GM23248 (cell line): ENCODE measurements around the gene AMELX.

- RAMPAGE, long total RNA = no peak
Measured at GRCh38 chrX:7012341-7012895, 135.1 kb upstream of the STS start.

DNA sequence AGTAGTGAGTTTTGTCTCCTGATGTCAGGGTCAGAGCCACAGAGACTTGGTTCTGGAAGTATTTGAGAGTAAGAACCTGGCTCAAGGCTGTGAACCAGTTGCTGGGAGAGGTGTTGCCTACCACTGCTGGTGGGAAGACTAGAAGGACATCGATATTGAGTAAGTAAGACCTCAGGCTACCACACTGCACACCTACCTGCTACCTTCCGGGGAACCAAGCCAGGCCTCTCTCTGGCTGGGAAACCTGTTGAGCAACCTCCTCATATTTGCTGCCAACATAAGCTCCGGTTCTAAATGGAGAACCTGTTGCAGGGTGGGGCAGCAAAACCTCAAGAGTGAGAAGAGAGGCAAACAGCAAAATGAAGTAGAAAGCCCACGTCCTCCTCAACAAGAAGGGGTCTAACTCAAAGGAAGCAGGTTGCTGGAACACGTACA, 104.2 kb upstream of the PUDP start:
- RAMPAGE, long total RNA = no peak

DNA sequence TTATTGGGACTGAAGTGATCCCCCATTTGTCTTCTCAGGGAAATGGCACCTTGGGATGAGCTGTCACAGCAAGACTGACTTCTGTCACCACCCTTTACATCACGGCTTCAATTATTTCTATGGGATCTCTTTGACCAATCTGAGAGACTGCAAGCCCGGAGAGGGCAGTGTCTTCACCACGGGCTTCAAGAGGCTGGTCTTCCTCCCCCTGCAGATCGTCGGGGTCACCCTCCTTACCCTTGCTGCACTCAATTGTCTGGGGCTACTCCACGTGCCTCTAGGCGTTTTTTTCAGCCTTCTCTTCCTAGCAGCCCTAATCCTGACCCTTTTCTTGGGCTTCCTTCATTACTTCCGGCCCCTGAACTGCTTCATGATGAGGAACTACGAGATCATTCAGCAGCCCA, 111.4 kb upstream of the PUDP start:
- RAMPAGE, long total RNA = no peak

DNA sequence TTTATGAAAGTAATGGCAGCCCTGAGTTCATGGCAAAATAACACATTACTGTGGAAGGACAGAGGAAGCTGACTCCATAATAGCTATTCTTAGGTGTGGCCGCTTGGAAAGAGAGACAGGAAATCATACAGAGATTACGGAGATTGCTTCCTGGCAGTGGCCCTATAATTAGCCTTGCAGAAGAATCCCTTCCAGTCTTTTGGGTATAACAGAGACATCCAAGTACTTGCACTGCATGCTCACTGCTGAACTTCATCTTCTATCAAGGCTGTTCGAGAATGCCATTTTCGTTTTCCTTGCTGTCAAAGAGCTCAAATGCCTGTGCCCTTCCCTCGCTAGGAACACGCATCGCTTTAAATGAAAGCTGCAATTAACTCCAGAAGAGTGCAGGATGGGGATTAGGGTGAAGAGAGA, 133.0 kb upstream of the VCX start:
- RAMPAGE, long total RNA = no peak

- RAMPAGE, long total RNA = no peak
Measured at GRCh38 chrX:9033647-9033937, 335 bp downstream of the FAM9B start.

GRCh38 chrX:9339728-9340288, 125.0 kb upstream of the TBL1X start:
- RAMPAGE, long total RNA = no peak

GRCh38 chrX:9340848-9342054, 123.6 kb upstream of the TBL1X start:
- RAMPAGE, long total RNA = no peak

DNA sequence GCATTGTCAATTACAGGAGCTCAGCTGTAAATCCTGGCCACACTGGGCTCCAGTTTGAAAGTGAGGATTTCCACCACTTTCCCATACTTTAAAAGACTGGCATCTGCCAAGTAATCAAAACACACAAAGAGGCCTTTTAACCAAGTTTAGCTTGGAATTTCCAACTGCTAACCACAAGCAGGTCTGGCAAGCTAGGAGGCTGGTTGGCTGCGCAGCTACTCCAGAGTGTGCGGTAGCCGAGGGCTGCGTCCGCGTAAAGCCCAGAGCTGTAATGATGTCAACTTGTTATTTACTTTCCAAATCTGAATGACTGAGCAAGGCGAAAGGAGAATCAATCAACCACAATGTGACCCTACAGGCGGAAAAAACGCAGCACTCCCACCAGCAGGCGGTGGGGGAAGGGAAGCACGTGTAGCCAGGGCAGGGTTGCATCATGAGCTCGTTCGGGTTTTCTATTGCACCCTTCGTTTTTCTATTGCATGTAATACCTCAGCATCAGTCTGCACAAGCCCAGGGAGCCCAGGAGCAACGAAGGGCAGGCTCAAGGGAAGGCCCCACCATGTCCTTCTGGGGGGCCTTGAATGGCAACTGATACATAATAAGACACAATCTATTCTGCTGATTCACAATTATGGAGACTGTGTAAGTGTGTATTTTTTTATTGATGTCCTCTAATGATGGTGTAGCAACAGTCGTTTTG, 1.9 kb upstream of the TBL1X start:
- RAMPAGE, long total RNA = no peak

DNA sequence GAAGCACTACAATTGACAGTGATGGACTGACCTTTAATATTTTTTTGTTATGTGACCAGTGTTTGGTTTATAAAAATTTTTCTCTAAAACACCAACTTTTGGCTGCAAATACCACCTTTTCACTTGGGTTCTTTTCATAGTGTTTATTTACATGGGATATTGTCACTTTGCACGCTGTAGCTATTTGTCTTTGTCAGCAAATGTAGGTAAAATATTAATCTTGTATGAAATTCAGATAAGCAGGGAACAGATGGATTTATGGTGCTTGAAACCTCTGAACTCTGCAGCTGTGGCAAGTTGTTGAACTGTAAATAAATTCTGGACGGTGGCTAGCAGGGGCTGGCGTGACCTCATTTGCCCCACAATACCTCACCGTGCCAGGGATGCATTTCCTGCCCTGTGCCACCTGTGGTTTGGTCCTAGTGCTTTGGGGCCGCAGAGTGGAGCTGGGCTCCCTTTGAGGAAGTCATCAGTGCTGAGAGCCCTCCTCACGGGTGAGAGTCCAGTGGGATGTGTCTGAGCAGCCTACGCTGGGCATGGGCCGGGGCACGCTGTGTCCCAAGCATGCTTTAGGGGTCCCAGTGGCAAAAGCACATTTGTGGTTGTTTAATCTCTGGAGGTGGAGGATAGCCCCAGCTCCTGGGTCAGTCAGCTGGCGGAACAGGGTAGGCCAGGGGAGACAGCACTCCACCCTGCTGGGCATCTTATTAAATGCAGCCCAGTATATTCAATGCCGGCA, 108.6 kb downstream of the TBL1X start:
- RAMPAGE, long total RNA = no peak

DNA sequence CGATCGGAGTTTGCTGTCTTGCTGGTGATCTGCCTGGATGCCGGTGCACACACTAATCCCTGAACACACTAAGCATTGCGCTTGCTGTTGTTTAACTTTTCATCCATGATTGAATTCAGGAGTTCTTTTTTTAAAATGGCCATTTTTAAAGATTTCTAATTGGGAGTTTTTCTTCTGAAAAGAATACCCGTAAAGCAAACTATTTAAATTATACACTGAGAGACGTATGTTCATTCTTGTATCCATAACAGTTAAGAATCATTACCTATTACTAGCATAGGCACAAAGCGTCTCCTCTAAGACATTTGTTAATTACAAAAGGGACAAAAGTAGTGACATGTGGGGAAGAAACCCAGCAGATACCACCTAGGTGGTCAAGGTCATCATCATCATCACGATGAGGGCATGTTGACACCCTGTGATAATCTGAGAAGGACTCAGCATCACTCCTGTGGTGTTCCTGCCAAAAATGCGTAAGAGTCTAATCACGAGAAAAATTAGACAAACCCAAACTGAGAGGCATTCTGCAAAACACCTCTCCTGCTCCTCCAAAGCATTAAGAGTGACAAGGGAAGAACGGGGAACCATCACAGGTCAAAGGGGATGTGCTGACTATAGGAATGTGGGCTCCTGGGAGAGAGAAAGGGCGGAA, 124.8 kb downstream of the TBL1X start:
- RAMPAGE, long total RNA = no peak

DNA sequence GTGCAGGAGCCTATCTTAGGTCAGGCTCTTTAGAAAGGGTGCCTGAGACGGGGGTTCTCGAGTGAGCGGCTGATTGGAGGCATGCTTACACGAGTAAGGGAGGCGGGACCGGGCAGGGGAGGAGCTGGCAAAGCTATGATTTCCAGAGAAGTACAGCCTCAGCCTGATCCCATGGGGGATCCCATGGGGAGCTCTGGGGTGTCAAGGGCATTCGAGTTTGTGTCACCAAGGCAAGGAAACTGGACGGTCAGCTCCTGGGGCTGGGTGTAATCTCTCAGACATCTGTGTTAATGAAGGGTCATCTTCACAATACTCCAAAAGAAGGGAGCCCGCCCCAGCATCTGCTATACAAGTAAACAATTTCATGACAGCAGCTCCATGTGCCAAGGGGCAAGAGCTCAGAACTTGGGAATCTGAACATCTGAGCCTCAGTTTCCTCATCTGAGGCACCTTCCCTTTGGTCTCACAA, 45.0 kb downstream of the CLDN34 start:
- RAMPAGE, long total RNA = no peak

DNA sequence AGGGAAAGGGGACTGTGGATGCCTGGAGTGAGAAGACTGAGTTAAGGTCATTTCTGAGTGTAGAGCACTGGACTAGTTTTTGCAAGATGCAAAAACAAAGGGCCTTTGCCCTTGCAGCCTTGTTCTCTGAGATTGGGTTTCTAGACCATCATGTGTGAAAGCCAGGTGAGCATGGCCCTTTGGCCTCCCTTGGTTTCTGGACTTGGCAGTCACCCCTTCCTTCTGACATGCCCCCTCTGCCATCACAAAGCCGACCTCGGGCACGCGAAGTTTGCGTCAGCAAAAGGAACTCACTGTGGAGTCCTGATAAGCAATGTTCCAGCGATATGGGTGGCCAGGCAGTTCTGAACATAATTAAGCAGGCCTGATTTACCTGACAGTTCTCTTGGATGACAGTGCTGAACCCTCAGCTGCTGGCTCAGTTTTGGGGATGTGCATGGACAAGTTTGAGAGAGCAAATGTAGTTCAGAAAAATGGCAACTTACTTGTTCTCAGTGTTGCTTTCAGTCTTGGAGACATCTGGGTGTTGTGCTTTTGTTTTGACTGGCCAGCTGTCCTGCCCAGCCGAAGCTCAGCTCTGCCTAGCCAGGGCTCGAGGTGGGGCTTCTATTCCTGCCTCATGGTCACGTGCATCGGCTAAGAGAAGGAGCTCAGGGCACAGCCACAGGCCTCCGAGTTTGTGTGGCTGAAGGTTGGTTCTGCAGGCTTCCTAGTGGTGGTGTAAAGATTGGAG, 78.2 kb downstream of the CLDN34 start:
- RAMPAGE, long total RNA = no peak

DNA sequence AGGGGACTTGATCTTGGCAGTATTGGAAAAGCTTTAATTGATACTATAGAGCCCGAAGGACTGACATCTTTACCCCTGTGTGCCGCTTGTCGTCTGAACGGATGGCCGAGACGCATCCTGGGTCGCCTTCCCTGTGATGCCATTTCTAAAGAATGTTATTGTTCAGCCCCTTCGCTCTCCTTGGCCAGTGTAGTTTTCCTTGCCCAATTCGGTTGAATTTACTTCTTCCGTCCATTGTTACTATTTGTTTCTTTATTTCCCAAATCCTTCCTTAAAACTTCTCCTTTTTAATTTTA, 80.9 kb downstream of the CLDN34 start:
- RAMPAGE, long total RNA = no peak

DNA sequence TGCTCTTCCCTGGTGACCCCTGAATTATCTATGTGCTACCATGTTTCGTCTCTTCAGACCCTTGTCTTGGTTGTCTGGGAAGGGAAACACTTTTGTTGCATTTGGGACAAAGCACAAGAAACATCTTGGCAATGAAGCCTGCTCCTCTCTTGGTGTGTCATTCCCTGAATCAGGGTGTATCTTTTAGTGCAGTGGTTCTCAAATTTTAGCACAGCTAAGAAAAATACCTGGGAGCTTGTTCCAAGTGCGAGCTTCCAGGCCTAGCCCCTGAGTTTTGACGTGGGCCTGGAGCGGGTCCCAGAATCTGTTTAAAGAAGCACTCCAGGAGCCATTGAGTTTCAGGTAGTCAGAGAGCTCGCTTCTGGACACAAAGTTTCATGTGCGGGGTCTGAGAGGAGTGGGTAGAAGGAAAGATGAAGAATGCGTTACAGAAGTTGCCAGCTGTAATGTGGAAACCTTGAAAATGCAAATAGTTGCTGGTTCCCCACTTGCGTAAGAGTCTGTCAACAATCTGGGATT, 77.7 kb upstream of the CLCN4 start:
- RAMPAGE, long total RNA = no peak

DNA sequence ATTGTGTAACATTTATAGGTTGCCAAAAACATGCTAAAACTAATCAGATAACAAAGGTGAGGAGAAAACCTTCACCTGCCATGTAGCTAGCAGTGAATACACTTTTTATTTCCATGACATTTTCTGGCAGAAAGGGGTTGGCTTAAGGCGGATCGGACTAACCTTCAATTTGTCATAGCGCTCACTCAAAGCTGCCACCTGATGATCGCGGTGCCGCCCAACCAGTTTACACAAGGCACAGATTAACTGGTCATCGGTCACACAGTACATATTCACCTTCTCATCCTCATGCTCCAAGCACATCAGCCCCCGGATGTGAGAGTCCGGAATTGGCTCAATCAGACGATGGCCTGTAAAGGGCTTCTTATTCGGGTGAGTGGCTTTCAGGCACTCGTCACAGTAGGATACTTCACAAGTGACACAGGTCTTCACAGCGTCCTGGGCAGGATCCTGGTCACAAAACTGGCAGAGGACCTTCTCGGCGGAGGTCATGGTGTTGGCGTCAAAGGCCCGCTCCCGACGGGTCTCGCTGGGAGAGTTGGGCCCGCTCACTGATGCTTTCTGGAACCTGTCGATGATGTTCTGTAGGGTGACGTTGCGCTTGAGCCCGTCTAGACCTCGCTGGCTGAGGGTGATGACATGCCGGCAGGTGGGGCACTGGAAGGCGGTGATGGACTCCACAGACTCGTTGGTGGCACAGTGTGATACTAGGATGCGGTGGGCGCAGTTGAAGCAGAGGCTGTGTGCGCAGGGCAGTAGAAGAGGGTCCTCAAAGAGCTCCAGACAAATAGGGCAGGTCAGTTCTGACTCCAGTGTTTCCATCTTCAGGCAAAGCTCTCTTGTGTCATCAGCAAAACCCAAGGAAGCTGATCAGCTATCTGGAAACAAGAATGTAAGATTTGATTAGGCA, 53.4 kb downstream of the MID1 start:
- RAMPAGE, long total RNA = no peak

DNA sequence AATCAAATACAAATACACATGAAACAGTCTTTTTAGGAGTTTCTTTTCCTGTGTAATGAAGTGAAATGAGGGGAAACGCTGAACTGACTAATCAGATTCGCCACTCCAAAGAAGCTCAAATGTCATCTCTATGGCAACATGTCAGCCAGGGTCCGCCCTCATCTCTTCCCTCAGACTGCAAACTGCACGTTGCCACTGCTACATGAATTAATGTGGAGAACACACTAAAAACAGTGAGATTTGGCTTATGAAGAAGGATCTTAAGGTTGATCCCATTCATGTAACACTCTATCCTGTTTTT, 149.6 kb upstream of the MID1 start:
- RAMPAGE, long total RNA = no peak

DNA sequence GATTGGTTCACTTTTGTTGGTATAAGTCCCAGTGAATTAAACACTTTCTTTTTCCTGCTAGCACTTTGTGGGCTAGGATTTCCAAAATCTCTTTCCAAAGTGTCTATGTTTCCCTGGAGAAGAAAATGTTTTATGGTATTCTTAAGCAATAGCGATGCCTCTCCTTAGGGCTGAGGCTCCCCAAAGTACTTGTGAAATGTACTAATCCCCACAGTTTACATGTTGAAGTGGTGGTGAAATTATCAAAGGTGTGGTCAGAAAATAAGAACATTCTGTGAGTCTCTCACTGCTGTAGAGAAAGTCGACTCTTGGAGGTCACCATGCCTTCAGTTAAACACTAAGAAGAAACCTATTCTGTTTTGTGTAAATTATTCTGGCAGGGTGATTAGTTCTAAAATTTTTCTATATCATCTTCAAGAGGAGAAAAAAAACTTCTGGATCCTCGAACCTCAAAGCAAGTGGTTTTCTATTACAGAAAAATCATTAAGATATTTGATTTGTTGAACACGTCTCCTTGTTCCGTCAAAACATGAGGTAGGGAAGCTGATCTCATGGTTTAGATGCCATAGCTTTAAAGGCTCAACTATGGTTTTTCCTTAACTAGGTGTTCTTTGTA, 51.4 kb upstream of the AMELX start:
- RAMPAGE, long total RNA = no peak

GRCh38 chrX:11292998-11293466, at the start of gene AMELX:
Gene AMELX, plus strand, starts transcription at chrX:11293413.
- RAMPAGE, long total RNA = no peak

- RAMPAGE, long total RNA = no peak
Measured at GRCh38 chrX:11419043-11419483, 125.8 kb downstream of the AMELX start.

- RAMPAGE, long total RNA = no peak
Measured at GRCh38 chrX:11426731-11427233, 133.6 kb downstream of the AMELX start.